Skin of body (tissue), 2 donors: ENCODE measurements around a stretch of chr17.

DNA sequence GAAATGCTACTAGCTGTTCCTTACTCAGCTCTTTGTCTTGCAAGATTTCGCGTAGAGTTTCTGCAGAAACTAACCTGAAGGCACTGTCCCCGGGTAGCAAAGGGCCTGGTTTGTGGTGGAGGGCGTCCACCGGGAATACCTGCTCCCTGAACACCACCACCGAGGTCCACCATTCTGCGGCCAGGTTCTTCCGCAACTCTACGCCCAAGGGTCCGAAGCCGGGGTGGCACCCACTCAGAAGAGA lies 474 bp downstream of the POLG2 start:
- RAMPAGE, long total RNA: no peak

DNA sequence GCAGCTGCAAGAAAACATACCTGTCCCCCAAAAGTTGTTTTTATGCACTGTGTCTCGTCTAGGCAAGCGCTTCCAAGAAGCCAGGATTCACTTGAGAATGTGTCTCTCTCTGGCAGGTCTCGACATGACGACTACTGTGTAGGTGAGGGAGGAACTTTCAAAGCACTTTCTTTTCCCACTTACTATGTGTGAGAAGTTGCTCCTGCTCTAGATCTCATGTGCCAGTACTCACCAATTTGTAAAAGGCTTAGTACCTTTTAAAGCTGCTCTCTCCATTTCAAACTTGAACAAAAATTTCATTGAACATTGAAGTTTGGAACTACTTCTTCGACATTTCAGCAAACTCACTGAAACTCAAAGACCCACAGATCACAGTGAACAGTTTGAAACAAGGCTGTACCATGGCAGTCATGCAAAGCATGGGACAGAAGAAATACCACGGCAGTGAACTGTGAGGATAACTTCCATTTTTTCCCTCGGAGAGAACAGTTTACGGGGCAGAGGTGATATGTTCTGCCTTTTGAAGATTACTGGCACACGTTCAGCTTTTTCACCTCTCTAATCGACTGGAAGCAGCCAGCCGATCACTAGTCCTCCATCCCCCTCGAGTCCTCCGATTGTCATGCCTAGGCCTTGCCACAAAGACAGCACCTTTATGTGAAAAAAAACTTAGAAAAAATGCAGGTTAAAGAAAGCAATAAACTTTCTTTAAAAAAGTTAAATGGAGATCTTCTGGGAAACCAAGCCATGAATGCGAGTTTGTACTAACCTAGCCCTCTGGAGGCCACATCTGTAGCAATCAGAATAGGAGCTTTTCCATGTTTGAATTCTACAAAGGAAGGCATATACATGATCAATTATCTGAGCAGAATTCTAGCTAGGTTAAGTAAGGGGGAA lies 4.6 kb downstream of the DDX5 start:
- RAMPAGE, long total RNA: no peak

DNA sequence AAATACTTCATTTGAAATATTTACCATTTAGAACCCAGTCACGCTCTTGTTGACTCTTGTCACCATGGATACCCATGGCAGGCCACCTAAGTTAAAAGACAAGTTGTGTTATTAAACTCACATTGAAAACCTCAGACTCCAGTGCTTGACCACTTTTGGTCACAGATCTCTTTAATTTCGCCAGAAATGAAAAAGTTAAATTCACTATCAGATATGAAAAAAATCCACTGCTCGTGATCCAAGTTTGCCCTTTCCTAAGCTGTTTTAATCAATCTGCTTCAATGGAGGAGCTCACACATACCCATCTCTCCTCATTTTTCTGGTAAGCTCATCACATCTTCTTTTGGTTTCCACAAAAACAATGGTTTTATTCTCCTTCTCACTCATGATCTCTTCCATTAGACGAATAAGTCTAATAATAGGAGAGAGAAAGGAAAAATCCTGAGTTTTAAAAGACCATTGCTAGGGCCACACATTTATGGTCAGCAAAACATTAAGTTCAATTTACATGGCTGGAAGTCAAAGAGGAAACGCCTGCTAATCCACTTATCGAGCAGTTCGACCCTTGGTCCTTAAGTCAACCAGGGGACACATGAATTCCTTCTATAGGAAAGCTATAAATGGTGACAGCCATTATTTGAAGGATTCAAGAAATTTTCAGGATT lies 3.8 kb downstream of the DDX5 start:
- RAMPAGE, long total RNA: no peak

DNA sequence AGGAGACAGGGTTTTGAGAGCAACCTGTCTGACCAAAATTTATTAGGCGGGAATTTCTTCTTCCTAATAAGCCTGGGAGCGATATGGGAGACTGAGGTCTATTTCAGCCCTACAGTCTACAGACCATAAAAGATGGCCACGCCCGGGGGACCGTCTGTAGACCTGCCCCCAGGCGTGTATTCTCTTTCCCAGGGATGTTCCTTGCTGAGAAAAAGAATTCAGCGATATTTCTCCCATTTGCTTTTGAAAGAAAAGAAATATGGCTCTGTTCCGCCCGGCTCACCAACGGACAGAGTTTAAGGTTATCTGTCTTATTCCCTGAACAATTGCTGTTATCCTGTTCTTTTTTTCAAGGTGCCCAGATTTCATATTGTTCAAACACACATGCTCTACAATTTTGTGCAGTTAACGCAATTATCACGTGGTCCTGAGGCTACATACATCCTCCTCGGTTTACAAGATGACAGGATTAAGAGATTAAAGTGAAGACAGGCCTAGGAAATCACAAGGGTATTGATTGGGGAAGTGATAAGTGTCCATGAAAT lies 4.5 kb downstream of the CEP95 start:
- RAMPAGE, long total RNA: no peak

GRCh38 chr17:64641293-64641881 lies 20.7 kb downstream of the SMURF2 start:
- RAMPAGE, long total RNA: no peak

DNA sequence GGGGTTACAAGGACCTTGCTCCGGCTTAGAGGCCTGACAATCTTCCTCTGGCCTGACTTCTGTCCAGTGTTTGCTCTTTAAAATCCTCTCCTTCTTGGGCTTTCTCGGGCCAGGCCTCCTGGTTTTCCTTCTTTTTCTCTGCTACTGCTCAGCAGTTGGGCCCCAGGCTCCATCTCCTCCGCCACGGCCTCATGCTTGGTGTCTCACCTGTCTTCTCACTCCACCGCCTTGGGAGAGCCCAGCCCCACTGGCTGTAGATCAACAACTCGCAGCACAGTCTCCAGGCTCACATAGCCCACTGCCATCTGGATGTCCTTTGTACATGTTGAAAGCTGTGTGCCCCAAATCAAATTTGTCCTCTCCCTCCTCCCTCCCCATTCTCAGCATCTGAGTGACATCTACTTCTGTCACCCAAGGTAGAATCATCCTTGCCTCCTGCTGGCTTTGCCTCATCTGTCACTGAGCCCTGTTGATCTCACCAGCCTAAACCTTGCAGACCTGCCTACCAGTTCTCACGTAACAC lies 103.1 kb upstream of the SMURF2 start:
- RAMPAGE, long total RNA: no peak

DNA sequence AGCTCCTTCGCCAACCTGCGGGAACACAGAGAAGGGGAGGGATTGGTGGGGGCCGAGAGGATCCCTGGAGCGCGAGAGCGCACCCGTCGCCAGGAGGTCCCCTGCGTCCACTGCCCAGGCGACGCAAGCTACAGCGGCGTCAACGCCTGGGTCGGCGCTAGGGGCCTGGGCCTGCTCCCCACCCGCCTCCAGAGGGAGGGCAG lies 118.8 kb upstream of the SMURF2 start:
- RAMPAGE, long total RNA: no peak

- RAMPAGE, long total RNA: no peak
These were observed 110.8 kb downstream of the LRRC37A3 start for GRCh38 chr17:64808294-64809072.

GRCh38 chr17:65099933-65101083 lies 36.9 kb upstream of the RGS9 start:
- RAMPAGE, long total RNA: no peak

DNA sequence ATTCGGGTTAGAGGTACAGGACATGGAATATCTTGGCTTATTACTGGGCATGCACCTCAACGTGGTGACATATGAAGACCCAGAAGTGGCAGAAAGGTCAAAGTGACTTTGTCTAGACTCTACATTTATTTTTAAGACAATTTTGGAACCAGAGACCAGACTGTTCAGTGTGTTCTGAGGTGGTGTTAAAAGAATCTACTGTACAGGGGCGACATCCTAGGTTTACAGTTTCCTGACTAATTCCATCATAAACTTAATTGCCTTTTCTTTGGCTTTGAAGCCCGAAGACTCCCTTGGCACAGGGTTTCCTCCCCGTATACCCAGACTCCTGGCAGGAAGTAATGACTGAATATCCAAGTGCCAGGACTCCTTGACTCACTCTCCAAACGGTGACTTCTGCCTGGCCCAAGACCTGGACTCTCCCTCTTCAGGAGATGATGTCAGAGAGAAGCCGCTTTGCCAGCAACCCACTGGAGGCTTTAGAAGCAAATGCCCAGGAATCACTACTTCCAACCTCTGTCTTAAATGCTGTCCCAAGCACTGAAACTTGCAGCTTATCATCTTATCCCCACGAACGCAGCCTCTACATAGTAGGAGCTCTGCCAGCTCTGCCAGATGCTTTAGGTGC lies 146.4 kb downstream of the RGS9 start:
- RAMPAGE, long total RNA: no peak

DNA sequence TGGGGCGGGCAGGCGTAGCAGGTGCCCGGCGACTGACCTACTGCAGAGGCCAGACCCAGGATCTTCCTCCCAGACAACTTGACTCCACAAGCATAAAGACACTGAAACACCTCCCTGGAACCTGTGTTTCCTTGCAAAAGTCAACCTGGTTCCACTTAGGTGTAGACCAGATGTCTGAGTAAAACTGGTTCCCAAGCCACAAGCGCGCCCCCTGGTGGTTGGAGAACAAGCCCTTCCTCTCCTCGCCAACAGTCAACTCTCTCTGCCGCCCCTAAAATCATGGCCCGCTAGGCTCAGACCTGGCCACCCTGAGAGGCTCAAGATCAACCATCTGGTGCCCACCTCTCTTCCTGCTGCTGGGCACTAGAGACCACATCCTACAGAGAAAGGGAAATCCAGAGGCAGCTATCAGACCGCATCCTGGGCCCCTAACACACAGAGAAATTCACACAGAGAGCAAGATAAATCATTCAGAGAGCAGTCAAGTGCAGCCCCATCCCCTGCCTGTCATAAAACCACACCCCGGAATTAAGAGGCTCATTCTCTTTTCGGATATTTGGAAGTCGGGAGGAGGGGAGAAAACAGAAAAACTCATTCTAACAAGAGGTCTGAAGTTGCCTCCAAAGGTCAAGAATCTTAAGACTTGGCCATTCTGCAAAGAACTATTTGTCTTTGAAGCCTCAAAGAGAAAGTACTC lies 4.9 kb downstream of the AXIN2 start:
- RAMPAGE, long total RNA: no peak

DNA sequence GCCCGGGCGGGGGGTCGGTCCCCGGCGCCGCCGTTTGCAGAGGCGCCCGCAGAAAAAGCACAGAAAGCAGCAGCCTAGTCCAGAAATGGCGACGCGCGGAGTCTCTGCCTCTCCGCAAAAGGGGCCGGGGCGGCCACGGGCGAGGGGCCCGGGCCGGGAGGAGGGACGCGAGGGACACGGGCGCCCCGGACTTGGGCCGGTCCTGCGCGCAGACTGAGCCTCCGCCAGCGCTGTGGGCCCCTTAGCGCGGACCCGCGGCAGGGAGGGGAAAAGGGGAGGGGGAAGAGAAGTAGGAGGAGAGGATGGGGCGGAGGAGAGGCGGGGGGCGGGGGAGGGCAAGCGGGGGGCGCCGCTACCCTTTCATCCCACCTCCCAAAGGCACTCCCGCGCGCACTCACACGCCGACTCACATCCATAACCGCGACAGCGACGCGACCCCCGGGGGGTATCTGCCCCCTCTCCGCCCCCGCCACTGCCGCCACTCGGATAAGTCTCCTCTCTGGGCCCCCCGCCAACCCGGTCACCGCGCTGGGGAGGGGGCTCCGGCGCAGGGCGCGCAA lies 1.3 kb downstream of the AXIN2 start:
- RAMPAGE, long total RNA: no peak

GRCh38 chr17:65573003-65573709 lies 11.7 kb upstream of the AXIN2 start:
- RAMPAGE, long total RNA: no peak

DNA sequence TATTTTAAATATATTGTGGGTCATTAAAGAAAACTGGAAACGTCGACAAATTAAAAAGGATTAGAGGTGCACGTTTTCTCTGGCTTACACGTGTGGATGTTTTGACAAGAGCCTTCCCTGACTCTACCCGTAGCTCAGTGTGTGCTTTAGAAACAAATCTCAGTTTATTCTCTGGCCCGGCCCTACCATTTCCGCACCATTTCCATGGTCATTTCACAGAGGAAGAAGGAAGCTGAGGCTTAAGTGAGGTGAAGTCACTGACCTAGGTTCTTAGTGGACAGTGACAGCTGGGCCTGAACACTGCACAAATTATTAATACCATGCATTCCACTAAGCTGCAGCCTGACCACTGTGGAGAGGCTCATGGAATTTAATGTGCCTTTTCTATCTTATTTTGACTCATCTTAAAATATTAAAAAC lies 990 bp downstream of the CEP112 start:
- RAMPAGE, long total RNA: no peak

- RAMPAGE, long total RNA: no peak
These were observed 1.9 kb downstream of the PRKCA start for GRCh38 chr17:66304160-66304832.

DNA sequence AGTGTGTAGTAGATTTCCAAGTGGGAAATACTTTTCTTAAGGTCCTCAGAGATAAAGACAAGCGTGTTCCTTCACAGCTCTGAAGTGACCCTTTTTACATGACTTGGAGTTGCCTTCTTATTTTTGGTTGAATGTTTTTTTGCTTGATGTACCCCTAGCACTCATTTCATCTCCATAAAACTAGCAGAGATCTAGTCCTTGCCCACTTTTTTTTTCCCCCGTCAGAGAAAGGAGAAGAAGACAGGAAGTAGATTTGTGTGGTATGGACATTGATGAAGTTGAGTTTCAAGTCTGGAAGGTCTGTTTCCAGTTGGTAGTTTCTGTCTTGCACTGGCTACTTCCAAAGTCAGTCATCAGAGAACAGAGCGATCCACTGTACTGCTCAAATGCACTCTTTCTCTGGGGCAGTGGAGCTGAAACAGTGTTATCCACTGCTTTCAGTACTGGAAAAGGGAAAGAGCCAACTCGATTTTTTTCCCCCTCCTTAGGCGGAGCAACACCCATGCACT lies 7.2 kb downstream of the PRKCA start:
- RAMPAGE, long total RNA: no peak

DNA sequence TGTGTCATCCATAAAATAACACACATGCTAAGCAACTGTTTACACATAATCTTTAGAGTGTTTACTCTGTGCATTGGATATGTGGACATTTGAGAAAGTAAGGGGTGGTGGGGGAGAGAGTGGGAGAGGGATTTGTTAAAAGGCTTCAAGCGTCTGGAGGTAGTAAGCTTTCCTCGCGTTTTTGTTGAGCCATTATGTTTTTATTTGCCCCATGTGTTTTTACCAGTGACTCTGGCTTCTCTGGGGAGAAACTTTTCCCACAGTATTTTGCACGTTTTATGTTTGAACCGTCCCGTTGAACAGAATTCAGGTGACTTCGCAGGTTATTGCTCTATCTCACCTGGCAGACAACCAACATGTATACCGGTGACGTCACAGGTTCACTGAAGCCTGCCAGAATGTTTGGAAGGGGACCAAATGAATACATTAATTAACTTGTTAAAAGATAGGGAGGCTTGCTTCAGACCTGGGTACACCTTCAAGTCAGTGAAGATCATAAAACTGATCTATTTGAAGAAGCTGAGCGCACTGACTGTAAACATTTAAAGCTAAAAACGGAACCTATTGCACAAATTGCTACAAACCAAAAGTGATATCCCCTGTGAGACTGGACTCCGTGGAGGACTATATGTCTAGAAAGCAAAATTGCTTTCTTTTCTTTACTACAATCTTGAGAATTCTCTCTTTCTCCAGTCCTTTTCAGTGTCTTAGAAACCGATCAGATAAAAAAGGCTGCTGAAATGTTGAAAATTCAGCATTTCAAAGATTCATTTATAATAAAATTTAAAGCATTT lies 200.8 kb downstream of the PRKCA start:
- RAMPAGE, long total RNA: no peak

DNA sequence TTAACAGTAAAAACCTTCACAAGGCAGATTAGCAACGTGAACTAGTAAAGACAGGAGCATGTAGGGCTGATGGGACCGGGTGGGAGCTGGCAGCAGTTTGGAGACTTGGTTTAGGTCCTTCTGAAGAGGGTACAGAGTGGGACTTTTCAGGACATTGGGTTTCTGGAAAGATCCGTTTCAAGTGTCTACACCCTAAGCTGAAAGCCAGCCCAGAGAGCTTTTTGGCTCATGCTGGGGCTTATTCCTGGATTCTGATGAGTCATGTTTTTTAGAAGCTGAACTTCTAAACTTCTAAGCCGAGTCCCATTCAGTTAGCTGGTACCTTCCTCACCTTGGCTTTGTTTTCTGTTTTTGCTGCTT lies 205.1 kb downstream of the PRKCA start:
- RAMPAGE, long total RNA: no peak

DNA sequence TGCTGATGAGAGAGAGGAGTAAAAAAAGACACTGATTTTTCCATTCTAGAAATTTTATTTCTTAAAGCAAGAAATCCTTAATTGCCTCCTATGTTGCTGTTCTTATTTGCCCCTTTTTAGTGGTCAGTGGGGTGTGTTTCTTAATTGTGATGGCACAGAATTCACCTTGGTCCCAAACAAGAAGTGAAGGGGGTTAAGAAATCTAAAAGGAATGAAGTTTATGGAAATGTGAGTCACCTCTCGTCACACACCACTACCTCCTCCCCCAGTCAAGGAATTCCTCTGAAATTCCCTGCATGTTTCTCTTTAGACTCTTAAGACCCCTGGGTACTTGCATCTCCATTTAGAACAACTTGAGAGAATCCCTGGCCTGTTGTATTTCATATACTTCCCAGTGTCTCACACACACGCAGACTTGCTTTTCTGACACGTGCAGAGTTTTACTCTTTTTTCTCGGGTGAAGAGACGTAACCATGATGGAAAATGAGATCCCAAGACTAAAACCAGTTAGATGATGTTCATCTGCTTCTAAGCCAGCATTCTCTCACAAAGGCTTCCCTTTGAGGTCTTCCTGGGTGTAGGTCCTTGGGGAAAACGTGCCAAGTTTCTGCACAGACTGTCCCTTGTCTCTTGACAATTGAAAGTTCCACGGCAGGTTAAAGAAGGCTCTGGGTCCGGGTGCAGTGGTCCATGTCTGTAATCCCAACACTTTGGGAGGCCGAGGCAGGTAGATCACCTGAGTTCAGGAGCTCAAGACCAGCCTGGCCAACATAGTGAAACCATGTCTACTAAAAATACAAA lies 247.5 kb downstream of the PRKCA start:
- RAMPAGE, long total RNA: no peak

DNA sequence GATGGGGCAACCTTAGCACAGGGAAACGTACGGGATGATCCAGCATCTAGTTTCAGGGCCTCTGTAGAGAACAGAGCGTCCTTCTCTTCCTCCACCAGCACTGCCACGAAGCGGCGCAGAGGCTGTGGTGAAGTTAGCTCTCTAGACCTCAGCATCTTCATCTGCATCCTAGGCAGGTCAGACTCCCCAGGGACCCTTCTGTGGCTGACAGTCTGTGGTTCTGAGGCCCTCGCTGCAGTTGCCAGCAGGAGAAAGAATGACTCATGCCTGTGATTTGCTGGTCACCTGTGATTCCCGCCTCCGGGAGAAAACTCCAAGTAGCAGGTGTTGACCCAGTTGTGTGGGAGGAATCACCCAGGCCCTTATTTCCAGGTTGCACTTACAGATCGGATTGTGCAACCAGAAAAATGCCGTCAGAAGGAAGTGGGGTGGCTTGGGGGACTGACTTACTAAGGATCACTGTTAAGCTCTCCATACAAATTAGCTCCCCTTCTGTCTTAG lies 117.3 kb upstream of the CACNG5 start:
- RAMPAGE, long total RNA: no peak